Colonic mucosa (tissue), 1 donor: ENCODE data around the genes SLU7, PTTG1, GABRA1 and FBLL1.

GRCh38 chr5:160165076-160166177, 46.2 kb upstream of the PWWP2A start:
- PRO-cap, result unidirectional peak, minus-strand start at chr5:160165257; bidirectional peak, plus-strand start at chr5:160166024, minus-strand start at chr5:160165736

DNA sequence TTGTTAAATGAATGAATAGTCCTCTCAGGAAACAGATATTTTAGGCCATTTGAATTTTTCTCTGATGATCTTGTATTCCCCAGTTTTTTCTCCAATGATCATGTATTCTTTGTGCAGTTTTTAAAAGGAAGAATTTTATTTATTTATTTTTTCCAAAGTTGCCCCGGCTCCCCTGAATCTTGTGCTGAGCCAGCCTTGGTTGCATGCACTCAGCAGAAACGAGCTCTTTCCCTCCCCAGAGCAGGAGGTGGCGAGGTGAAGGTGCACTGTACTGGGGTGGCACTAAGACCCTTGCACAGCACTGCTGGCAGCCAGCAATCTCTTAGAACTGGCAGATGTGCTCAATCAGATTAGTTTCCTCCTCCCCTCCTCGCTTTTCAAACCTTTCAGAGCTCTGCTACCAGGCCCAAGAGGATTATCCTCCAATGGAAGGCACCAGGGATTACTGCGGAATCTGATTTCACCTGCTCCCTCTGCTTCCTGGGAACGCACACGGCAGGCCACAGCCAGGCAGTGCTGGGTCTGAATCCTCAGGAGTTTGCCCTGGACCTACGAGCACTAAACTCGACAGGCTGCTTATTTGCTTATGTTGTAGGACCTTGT, 32.7 kb downstream of the FABP6 start:
- PRO-cap, result no peak

DNA sequence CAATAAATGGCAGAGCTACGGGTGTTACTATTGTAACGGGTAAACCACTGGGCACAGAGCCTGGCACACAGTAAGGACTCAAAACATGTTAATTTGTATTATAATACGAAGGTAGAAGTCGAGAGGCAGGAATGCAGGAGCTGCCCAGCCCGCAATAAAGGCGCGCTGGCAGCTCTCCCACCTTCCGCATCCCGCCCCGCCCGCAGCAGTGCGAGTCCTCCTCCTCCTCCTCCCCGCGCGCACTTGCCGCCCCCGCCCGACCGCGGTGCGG, 259 bp downstream of the C1QTNF2 start:
- PRO-cap, result no peak

GRCh38 chr5:160418403-160419362, at the start of gene SLU7:
Gene SLU7, minus strand, starts transcription at chr5:160419081.
- PRO-cap, result bidirectional peak, plus-strand start at chr5:160419154, minus-strand start at chr5:160419081

DNA sequence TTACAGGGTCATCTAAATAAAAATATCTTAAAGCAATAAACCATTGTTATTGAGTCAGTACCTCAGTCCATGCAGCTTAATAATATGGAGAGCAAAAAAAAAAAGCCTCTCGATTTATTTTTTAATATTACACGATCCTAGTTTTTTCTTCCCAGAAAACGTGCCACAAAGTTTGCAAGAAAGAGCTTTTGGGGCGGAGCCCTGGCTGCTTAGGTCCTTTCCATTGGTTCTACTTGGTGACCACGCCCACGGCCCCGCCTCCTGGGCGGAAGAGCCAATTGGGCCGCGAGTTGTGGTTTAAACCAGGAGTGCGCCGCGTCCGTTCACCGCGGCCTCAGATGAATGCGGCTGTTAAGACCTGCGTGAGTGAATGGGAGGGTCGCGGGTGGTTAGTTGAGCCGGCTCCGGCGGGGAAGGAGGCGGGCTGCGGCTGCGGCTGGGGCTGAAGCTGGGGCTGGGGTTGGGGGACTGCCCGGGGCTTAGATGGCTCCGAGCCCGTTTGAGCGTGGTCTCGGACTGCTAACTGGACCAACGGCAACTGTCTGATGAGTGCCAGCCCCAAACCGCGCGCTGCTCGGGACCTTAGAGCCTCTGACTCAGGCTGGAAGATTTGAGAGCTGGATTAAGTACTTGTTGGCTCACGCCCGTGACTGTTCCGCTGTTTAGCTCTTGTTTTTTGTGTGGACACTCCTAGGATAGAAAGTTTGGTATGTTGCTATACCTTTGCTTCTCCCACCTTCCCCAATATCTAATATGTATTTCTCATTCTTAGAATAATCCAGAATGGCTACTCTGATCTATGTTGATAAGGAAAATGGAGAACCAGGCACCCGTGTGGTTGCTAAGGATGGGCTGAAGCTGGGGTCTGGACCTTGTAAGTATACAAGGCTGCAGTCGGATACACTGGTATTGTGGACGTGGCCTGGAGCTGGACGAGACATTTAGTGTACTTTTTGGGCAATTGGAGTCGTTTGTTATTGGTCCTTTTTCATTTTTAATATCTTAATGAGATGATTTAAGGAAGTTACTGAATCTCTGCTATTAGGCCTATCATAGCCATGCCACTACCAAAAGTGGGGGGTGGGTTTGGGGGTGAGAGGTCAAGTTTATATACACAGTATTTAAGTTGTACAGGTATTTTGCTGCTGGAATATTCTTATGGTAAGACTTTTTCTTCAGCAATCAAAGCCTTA, at the start of gene PTTG1:
Gene PTTG1, plus strand, starts transcription at position 326 of the 1,193 bp plus-strand sequence.
- PRO-cap, result unidirectional peak, plus-strand start at position 326 of the sequence

GRCh38 chr5:160485282-160485523, 63.5 kb downstream of the PTTG1 start:
- PRO-cap, result no peak

GRCh38 chr5:160656961-160657671, 194.9 kb downstream of the ATP10B start:
- PRO-cap, result bidirectional peak, plus-strand start at chr5:160657501, minus-strand start at chr5:160657239

GRCh38 chr5:160893146-160893538, 41.1 kb upstream of the ATP10B start:
- PRO-cap, result no peak

DNA sequence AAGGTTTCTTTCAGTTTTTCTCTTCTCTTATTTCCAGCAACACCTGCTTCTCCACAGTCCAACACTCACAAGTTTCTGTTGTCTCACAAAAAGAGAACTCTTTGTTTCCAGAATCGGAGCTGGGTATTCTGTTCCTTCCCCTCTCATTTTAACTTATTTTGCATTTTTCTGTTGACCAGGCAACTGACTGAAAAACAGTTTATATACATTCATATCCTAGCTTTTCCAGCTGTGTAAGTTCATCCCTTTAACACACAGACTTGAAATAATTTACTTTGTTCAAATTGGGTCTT, 287.1 kb upstream of the ATP10B start:
- PRO-cap, result no peak

DNA sequence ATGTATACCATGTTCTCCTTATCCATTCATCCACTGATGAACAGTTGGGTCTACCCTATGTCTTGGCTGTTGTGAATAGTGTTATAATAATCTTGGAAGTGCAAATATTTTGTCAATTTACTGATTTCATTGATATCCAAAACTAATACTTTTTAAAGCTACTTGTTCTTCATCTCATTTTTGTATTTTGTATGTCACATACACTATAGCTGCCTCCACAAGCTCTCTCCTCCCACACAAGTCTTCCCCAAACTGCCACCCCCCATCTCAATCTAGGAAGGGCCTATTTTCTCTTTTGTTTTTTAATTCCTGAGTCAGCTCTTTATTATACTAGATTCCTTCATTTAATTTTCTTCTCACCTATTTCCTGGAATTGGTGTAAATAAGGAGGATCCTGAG, 277.5 kb downstream of the GABRB2 start:
- PRO-cap, result no peak

- PRO-cap, result no peak
Observed at GRCh38 chr5:161847840-161848761, at the start of gene GABRA1. Gene GABRA1, plus strand, starts transcription at chr5:161848120.

DNA sequence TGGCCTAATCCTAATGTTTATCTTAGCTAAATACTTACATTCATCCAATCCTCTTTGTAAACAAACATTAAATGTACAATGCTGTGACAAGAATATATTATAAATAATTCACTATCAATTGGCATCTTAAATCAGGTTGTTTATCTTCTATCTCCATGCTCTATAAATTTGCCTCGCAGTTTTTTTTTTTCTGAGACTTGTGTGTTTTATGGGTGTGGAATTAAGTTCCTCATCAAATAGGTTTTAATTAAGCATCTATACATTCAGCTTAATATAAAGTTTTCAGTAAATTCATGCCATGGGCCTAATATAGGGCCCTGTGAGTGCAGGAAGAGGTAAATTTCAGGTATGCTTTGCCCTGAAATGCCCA, 90.6 kb downstream of the GABRG2 start:
- PRO-cap, result no peak

DNA sequence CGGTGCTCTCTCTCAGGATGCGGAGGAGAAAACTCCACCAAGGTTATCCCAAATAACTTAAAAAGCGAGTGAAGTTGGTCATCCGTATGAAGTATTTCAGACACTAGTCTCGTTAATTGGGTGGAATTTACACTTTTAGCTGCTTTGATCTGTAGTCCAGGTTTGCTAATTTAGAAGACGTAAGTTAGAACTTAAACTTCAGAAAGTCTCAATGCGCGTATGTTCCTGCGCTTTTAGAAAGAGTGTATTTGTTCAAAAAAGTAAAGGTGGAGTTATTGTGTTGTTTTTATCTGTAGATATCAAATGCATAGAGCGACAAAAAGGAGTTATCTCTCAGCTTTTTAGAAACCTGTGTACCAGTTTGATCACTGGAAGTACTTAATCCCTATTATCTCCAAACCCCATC, 654.0 kb upstream of the TENM2 start:
- PRO-cap, result unidirectional peak, plus-strand start at position 255 of the sequence

- PRO-cap, result no peak
Observed at GRCh38 chr5:168307848-168308520, 16.5 kb downstream of the WWC1 start.

GRCh38 chr5:168328830-168329268, 37.4 kb downstream of the WWC1 start:
- PRO-cap, result no peak

DNA sequence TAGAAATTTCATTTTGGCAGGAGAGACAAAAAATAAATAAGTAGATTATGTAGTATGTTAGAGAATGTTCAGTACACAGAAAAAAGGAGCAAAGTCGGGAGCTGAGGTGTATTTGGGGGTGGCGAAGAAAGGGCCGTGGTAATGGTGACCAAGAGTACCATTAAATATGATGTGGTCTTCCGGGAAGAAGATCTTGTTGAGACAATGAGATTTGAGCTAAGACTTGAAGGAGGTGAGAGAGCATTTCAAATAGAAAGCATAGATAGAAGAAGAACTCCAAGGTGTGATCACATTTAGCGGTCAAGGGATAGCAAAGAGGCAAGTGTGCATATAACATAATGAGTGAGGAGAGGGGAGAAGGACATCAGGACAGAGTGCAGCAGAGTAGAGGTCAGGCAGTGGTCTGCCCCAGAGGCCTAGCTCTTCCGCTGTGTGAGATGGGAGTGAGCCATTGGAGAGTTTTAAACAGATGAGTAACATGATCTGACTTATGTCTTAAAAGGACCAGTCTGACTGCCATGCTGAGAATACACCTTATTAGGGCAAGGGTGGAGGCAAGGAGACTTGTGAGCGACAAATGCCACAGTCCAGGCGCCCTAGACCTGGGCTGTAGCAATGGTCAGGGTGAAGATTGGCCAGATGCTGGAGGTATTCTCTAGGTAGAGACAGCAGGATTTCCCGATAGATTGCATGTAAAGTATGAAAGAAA, 82.9 kb downstream of the WWC1 start:
- PRO-cap, result no peak

DNA sequence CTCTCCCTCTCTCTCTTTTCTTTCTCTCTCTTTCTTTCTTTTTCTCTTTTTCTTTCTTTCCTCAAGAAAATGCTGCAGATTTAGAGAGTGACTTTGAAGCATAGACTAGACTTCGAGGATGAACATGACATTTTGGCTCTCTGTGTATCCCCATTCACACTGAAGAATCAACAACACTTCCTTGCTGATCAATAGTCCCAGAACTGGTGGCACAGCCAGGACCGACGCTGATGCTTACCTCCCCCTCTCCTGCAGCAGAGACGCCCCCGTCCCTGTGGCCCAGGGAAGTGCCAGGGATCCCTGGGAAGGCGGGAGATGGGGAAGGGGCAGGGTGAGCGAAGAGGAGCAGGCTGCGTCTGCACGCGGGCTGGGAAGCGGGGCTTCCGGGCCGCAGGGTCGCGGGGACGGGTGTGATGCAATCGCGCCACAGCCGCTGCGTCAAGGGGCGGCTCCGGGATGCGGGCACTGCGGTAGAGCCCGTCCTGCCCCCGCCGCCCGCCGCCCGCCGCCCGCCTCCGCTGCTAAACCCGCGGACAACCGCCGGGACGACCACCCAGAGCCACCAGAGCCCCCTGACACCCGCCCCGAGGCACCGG, at the start of gene FBLL1:
Gene FBLL1, plus strand, starts transcription at position 427 of the 596 bp plus-strand sequence.
- PRO-cap, result no peak

GRCh38 chr5:168600362-168600819, 21.2 kb upstream of the PANK3 start:
- PRO-cap, result bidirectional peak, plus-strand start at chr5:168600598, minus-strand start at chr5:168600442

- PRO-cap, result no peak
Observed at GRCh38 chr5:168616071-168616460, 36.9 kb upstream of the PANK3 start.

- PRO-cap, result no peak
Observed at GRCh38 chr5:168851950-168852489, 272.9 kb upstream of the PANK3 start.